ENCODE measurements around the genes KRT25, KRT20, KRTAP3-2, KRTAP9-8, KRT13 and KRT19.

DNA sequence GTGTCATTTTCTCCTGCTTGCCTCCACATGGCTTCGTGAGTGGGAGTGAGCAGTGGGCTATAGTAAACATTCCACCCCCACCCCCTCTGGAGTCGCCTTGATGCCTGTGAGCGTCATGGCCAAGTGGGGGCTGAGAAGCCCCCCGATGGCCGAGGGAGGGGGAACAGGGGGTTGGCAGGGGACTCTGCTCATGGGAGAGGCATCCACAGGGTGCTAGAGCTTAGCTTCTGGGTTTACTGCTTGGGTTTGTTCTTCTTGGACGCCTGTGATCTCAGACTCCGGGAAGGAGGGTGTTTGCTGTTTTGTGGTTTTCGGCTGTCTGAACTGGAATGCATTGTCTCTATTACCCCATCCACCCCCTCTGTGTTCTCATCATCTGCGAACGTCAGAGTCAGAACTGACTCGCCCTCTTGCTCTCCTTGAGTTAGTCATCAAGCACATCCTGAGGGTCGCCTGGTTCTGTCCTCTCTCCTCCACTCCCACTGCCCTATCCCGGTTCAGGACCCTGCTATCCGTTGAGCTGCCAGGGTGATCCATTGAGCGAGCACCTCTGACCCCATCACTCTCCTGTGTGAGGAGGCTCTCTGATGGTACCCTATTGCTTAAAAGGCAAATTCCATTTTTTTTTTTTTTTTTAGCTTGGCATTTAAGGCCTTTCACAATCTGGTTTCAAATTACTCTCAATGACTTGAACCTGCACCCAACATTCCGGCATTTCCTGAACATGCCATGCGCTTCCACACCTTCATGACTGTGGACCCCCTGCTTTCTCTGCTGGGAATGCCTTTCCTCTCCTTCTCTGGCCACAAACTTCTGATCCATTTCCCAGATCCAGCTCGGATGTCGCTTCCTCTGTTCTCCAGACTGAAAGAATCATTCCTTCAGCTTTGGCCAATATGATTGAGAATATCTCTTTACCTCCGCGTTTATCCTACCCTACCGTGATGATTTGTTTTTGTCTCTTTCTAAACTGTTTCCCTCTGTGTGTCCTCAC, 15.2 kb downstream of the TNS4 start:
- PRO-cap: bidirectional peak, plus-strand start at position 427 of the sequence, minus-strand start at position 267 of the sequence
- RRBS: no CpG with 5 or more reads among the region's 22 CpGs

GRCh38 chr17:40497456-40498132, 3.8 kb downstream of the TNS4 start:
- PRO-cap: no peak
- RRBS: no CpG with 5 or more reads among the region's 5 CpGs

DNA sequence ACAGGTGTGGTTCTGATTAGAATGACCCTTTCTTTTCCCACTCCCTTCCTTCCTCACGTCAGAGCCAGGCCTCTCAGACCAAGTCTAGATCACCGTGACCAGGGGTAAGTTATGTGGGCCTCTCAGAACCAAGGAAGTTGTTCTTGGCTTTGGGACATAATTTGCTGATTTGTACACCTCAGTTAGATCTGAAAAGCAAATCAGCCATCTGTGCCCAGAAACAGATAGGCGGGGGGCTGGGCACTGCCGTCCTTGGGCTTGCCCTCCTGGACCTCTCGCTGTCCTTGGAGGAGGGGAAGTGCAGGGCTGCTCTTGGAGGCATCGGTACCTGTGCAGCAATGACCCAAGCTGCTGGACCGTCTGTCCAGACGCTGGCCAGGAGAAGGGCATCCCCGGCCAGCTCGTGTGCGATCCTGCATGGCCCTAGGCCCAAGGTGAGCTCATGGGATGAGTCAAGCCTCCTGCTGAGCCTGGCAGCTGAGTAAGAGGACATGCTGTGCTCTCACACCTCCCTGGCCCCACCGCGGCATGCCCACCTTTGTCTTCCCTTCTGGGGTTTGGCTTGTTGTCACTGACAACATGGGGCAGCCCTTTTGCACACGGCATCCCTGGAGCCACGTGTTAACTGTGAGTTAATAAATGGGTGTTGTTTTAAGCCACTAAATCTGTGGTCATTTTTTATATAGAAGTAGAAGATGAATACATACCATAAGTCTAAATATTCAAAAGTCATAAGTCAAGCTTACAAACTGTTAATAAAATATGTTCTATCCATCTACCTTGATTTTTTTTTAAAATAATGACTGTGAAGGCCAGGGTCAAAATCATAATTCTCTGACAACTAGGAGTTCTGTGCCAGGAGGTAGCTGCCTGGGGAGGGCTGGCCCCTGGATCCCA, 8.8 kb upstream of the TNS4 start:
- PRO-cap: no peak
- RRBS: no CpG with 5 or more reads among the region's 15 CpGs

GRCh38 chr17:40515429-40515703, 13.9 kb upstream of the TNS4 start:
- PRO-cap: no peak
- RRBS: no CpG with 5 or more reads among the region's 2 CpGs

DNA sequence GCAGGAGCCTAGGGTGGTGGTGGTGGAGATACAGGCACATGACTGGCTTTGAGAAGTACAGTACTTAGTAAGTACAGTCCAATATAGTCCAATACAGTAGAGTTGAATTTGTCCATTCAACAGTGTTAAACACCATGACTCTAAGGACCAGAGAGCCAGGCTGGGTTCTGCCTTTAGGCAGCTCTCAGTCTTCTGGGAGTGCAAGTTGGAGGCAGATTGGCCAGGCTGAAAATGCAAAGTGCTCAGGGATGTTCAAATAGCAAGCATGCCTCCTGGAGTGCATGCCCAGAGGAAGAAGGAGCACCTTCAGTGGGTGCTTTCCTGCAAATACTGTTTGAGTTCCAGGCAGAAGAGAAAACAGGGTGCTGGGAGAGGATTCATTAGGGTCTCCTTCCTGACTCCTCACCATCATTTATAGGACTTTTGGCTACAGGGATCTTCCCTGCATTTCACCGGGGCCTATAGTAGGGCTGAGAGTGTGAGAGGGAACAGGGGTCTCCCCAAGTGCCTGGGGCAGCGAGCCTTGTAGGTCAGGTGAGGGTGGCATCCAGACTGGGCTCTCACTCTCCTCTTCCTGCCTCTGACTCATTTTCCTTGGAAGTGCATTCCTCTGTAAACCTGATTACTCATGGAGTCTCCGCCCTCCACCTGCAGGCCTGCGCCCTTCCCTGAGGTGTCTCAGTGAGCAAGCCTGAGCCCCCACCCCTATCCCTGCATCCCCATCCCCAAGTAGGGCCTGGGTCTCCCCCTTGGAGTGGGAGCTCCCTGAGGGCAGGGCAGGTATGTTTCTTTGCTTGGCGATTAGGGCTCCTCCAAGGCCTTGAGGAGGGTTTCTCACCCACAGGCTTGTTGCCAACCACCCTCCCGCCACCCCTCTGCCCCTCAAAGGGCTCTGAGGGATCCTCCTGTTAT, 17.1 kb upstream of the TNS4 start:
- PRO-cap: no peak
- RRBS: no CpG with 5 or more reads among the region's 6 CpGs

- PRO-cap: no peak
- RRBS: no CpG with 5 or more reads among the region's 6 CpGs
Measured at GRCh38 chr17:40534336-40534913, 30.8 kb downstream of the CCR7 start.

DNA sequence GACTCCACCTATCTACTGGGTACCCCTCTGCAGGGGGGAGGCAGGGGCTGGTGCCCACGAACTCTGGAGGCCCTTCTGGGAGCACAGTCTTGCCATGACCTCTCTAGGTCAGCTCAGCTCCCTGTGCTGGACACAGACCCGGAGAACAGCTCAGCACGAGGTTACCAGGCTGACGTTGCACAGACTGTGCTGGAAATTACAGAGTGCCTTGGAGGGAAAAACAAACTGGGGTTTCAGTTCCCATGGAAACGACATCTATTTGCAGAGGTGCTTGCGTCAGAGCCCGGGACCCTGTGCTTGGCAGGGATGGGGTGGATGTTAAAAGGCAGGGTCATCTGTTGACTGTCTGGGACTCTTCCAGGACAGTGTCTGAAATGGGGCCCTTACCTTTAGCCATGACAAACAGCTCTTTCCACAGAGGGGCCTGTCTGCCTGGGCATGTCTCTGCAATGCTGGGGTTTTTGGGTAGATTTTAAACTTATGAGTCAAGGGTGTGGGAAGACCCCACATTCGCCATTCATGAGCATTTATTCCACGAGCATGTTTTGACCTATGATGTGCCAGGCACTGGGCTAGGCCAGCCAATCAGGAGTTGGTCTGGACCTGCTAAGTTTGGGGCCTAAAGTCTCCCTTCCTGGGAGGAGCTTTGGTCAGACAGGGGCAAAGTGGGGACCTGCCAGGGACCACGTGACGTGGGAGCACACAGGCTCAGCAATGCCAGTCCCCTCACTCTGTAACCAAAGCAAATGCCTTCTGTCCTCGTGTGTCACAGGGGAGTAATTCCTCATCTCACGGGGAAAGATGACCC, 22.5 kb downstream of the CCR7 start:
- PRO-cap: unidirectional peak, minus-strand start at position 191 of the sequence
- RRBS: no CpG with 5 or more reads among the region's 13 CpGs

- PRO-cap: no peak
- RRBS: no CpG with 5 or more reads among the region's 9 CpGs
Measured at GRCh38 chr17:40548896-40549697, 16.2 kb downstream of the CCR7 start.

DNA sequence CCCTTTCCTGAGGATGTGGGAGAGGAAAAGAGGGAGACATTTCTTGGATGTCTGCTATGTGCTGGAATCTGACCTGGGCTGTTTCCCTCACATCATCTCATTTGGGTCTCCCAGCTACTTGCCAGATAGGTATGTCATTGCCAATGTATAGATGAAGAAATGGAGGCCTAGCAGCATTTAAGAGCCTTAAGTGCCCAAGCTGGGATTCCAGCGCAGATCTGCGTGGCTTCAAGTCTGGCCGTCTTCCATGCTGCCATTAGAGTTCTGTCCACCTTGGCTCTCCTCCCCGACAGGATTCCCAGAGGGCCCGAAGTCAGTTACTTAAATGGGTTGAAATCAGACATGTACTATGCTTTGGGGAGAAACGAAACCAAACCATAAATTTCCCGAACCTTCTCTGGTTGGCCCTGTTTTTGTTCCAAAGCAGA, 33.0 kb upstream of the CCR7 start:
- PRO-cap: no peak
- RRBS: no CpG with 5 or more reads among the region's 7 CpGs

GRCh38 chr17:40607522-40608484, 39.8 kb downstream of the SMARCE1 start:
- PRO-cap: no peak
- RRBS: no CpG with 5 or more reads among the region's 11 CpGs

- PRO-cap: no peak
- RRBS: no CpG with 5 or more reads among the region's 5 CpGs
Measured at GRCh38 chr17:40755131-40755710, at the start of gene KRT25. TSS of gene KRT25 (minus strand) at chr17:40755331.

DNA sequence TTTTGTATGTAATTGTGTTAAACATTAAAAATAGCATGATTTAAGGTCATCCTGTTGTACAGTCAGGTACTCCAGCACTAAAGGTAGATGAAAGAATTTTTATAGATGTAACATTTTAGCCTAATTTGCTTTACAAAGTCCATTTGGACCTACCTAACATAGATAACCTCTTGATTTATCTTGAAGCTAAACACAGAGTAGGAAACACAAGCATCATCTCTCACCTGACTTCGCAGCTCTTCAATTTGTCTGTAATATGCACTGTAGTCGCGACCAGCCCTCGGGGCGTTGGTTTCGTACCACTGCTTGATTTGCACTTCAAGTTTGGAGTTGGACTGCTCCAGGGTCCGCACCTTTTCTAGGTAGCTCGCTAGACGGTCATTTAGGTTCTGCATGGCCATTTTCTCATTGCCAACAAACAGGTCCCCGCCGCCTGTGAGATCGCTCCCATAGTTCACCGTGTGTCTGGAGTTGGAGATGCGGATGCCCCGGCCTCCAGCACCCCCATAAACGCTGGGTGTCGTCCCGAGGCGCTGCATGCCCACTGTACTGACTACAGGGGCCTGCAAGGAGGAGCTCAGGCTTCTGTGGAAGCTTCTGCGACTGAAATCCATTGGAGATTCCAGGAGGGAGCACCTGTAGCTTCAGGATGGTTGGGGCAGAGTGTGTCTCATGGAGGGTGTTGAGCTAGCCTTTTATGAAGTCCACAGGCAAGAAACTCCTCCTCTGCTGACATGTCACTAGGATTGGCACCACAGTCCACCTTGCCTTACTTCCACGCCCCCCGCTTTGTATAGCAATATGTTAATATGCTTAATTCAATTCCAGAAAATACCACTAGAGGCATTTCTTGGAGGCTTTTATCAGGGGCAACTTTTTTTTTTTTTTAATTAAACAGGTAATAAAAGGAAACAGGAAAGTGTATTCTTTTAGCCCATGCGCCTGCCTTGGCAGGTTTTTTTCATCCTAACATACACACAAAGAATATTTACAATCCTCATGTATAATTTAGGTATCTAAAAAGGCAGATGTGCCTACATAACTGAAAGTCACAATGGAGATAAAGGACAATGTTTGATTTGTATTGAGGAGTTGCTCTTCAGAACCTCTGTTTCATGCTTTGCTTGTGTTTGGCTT, at the start of gene KRT20:
Gene KRT20 (minus strand): TSS at position 671 of the 1,137 bp plus-strand sequence.
- PRO-cap: no peak
- RRBS: no CpG with 5 or more reads among the region's 23 CpGs

DNA sequence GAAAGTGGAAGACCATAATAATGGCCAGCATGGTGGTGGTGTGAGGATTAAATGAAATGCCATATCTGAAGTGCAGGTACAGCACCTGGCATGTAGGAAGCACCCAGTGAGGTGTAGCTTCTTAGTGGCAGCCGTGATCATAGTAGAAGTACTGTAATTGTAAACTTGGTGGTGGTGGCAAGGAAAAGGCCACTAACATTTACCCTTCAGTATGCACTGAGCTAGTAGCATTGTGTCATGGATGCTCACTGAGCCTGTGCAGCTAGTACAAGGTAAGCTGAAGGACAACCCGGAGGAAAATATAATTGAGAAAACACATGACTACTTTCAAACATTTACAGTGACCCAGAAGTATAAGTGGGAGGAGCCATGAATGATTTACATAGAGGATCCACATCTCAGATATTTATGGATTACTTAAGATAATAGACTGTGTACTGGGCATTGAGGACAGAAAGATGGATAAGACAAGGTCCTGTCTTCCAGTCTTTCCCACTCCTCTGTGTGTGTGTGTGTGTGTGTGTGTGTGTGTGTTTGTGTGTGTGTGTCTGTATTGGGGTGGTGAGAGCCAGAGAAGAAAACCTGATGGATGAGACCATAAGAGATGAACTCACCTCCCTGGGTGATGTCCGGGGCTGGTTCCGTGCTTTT, 14.8 kb upstream of the KRT20 start:
- PRO-cap: no peak
- RRBS: 90% methylated on average over 1 of the region's 4 CpGs

DNA sequence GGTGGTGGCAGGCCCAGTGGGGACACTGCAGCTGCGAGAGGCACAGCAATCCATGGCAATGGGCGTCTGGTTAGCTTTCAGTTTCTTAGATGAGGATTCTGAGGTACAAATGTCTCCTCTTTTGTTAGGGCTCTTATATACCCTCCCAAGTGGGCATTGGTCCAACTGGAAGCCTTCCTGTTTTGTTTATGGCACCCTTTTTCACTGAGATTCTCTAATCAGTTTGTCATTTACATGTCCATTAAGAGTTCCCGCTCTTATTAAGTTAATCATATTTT, at the start of gene KRTAP3-2:
Gene KRTAP3-2 (minus strand): TSS at position 107 of the 278 bp plus-strand sequence.
- PRO-cap: no peak
- RRBS: no CpG with 5 or more reads among the region's 3 CpGs

- PRO-cap: no peak
- RRBS: no CpG with 5 or more reads among the region's 4 CpGs
Measured at GRCh38 chr17:41237777-41238210, at the start of gene KRTAP9-8. TSS of gene KRTAP9-8 (plus strand) at chr17:41237999.

GRCh38 chr17:41394786-41395387, 2.5 kb downstream of the KRT31 start:
- PRO-cap: no peak
- RRBS: 80% methylated on average over 3 of the region's 22 CpGs

GRCh38 chr17:41504805-41506171, at the start of gene KRT13:
TSS of gene KRT13 (minus strand) at chr17:41505612.
- PRO-cap: no peak
- RRBS: no CpG with 5 or more reads among the region's 24 CpGs

DNA sequence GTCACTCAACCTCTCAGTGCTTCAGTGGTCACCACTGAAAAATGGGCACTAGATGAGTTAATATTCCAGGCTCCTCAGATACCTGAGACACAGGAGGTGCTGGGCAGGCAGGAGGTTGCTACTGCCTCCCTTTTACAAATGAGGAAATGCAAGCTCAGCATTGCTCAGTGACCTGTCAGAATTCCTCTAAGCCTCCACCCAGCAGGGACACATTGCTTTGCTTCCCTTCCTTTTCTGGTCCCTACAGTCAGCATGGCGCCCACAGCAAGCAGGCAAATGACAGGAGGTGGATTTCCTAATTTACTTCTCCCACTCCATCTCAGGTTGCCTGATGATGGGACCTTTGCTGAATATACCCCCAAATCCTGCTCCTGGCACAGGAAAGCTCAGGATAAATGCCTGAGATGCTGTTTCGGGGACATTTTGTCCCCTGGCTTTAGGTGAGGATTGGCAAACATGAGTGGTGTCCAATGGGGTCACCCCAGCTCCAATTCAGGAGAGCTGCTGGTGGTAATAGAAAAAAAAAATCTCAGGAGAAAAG, 5.0 kb upstream of the KRT13 start:
- PRO-cap: no peak
- RRBS: no CpG with 5 or more reads among the region's 2 CpGs

DNA sequence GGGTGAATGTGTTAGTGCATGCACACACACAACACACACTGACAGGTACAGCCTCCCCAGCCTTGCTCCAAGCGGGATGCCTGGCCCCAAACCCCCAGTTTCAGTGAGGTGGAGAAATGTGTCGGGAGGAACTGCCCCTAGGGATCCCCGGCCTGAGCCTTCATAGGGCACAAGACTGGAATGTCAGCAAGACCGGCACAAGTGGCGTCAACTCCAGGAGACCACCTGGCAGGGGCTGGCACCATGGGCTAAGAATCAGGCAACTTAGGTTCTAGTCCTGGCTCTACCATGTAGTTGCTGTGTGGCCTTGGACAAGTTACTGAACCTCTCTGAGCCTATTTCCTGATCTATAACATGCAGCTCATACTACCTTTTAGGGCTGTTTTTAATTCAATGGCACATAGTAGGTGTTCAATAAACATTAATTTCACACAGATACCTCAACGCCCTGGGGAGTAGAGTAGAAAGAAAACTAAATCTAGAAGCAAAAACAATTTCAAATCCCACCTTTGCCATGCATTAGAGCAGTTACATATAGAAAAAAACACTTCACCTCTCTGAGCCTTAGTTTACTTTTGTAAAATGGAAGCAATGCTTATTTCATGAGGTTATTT, 4.2 kb upstream of the KRT15 start:
- PRO-cap: unidirectional peak, minus-strand start at position 102 of the sequence
- RRBS: no CpG with 5 or more reads among the region's 6 CpGs

DNA sequence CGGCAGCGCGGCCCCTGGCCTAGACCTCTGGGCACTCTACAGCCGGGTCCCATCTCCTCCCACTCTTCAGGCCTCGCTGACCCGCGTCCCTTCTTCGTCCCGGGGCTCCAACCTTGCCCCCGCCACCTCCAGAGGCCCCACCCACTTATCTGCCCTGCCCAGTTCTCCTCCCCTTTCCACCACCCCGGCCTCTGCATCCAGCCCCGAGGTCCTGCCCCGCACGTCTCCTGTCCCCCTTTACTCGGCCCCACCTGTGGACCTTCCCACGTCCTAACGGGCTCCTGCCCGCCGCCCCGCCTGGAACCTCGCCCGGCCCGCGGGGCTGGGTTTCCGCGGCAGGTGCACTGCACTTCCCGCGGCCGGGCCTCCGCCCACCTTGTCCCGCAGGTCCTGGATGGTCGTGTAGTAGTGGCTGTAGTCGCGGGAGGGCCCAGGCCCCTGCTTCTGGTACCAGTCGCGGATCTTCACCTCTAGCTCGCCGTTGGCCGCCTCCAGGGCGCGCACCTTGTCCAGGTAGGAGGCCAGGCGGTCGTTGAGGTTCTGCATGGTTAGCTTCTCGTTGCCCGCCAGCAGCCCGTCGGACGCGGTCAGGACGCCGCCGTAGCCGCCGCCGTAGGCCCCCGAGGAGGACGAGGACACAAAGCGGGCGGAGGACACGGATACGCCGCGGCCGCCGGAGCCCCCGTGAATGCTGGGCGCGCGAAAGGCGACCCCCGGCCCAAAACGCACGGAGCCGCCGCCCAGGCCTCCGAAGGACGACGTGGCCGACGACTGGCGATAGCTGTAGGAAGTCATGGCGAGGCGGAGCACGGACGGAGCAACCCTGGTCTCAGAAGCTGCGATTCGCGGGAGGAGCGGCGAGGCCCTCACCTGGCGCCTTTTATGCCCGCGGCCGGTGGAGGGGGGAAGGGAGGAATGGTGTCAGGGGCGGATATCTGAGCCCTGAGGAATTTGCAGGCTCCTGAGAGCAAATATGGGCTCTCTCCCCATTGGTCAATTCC, at the start of gene KRT19:
Gene KRT19 (minus strand): TSS at position 856 of the 1,001 bp plus-strand sequence.
- PRO-cap: bidirectional peak, plus-strand start at position 196 of the sequence, minus-strand start at position 85 of the sequence; bidirectional peak, plus-strand start outside the sequence, minus-strand start at position 856 of the sequence
- RRBS: 4% methylated on average over 27 of the region's 95 CpGs

Data from kidney (tissue), 2 donors.